ENCODE data around the genes ZNF343 and C20orf141.

- PRO-cap, 10 experiments = no peak in any of the 10 experiments
Observed at GRCh38 chr20:2114373-2114899, 12.8 kb downstream of the STK35 start.

- PRO-cap, 10 experiments = no peak in any of the 10 experiments
Observed at GRCh38 chr20:2118880-2119421, 17.3 kb downstream of the STK35 start.

DNA sequence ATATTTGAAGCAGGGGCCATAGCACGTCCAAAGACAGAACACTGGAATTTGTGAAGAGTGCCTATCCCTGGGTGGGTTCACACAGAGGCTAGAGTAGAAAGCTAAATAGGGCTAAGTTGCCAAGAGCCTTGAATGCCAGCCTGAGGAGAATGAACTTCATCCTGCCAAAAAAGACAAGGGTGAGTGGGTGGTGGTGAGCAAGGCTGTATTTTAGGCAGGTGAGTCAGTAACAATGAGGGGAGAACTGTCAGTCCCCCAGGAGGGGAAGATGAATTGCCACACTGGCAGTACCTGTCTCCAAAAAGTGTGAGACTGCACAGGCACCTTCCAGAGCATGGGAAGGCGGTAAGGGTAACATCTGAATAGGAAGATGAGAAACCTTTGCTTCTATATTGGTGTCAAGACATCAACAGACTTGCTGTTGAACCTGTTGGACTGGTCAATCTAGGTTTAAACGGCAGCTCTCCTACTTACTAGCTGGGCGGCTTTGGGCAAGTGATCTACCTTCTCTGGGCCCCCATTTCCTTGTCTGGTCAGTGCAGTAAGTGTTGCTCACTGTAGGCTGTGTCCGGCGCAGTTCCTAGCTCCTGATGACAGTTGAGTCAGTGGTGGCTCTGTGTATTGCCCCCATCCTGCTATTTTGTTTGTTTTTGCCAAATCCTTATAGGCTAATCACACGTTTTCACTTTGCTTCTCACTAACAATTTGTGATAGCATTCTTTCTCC, 30.9 kb downstream of the STK35 start:
- PRO-cap, 10 experiments = peak in 1 of 10 experiments; most common plus-strand start position 480 of the sequence (in 1); most common minus-strand start position 364 of the sequence (in 1)

DNA sequence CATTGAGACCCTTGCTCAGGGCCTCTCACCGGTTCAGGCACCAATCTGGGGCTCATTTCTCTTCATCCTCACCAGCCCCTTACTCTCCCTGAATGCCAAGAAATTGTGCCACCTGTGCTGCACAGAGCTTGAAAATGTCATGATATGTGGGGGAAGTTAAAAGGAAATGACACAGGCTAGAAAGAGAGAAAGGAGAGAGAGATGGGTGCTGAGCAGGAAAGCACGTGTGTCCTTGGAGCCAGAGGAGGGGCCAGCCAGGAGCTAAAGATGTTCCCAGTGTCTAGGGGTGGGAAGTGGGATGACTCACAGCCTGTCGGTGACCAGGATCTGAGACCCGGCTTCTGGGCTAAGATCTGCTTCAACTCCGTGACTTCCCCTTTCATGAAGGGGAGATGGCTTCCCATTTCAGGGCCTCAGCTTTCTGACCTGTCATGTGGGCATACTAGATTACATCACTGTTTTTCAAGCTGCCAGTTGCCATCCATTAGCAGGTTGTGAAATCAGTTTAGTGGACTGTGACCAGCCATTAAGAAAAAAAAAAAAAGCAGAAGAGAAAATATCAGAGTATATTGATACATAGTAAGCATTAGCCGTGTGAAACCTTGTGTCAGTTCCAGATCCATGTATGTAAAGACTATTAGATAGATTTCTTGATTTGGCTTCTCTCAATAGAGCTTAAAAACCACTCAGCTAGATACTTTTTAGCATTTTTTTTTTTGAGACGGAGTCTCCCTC, 5.4 kb downstream of the TGM3 start:
- PRO-cap, 10 experiments = no peak in any of the 10 experiments

DNA sequence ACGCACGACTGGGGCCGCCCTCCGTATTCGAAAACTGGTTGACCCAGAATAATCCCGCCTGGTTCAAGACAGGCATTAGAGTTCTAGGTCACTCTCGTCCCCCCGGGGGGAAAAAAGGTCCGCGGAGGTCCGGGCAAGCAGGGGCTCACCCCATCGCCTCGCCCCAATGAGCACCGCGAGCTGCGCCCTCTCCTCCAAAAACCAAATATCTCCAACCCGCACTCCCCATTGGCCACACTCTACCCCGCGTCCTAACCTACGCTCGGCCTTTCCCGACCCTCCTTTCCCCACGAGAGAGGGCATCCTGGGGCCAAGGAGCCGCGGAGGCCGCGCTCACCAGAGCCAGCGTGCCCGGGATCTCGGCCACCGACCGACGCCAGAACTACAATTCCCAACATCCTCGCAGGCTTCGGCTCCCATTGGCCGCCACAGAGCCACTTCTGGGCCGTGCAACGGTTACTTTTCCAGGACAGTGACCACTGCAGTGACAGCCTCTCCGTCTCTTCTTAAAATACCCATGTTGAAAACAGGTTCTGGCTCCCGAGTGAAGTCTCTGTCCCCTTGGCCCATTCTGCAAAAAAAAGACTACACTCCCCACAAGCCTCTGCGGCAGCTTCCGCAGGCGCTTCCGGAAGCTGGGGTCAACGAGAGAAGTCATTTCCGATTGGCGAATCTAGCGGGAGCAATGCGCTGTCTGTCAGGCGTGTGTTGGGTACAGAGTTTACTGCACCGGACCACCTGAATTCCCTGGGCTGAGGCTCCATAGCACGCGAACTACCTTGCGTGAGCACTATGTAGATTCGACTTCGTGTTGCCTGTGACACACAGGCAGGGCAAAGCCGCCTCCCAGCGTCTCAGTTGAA, at the start of gene ZNF343:
ZNF343 (minus strand) TSS at position 372 of the 863 bp plus-strand sequence.
- PRO-cap, 10 experiments = peak in 10 of 10 experiments; most common plus-strand start position 657 of the sequence (in 4); most common minus-strand start position 371 of the sequence (in 6)

GRCh38 chr20:2654632-2655774, 2.6 kb downstream of the NOP56 start:
- PRO-cap, 10 experiments = no peak in any of the 10 experiments

DNA sequence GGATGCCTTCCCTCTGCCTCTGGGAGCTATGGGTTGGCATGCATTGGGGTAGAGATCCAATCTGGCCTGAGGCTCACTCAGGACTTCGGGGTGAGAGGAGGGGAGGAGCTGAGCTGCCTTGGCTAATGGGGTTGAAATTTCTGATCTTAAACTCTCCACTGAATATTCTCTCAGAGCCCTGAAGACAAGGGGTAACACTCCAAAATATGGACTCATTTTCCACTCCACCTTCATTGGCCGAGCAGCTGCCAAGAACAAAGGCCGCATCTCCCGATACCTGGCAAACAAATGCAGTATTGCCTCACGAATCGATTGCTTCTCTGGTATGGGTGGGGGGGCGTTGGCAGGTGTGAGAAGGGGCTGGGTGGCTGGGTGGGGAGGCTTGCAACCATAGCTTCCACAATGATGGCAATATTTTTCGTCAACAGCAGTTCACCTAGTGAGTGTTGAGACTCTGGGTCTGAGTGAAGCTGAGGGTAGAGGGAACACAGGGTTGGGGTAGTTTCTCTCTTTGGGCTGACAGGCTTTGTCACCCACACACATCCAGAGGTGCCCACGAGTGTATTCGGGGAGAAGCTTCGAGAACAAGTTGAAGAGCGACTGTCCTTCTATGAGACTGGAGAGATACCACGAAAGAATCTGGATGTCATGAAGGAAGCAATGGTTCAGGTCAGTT, 3.9 kb downstream of the NOP56 start:
- PRO-cap, 10 experiments = peak in 3 of 10 experiments; most common plus-strand start position 398 of the sequence (in 3); most common minus-strand start position 284 of the sequence (in 1)

DNA sequence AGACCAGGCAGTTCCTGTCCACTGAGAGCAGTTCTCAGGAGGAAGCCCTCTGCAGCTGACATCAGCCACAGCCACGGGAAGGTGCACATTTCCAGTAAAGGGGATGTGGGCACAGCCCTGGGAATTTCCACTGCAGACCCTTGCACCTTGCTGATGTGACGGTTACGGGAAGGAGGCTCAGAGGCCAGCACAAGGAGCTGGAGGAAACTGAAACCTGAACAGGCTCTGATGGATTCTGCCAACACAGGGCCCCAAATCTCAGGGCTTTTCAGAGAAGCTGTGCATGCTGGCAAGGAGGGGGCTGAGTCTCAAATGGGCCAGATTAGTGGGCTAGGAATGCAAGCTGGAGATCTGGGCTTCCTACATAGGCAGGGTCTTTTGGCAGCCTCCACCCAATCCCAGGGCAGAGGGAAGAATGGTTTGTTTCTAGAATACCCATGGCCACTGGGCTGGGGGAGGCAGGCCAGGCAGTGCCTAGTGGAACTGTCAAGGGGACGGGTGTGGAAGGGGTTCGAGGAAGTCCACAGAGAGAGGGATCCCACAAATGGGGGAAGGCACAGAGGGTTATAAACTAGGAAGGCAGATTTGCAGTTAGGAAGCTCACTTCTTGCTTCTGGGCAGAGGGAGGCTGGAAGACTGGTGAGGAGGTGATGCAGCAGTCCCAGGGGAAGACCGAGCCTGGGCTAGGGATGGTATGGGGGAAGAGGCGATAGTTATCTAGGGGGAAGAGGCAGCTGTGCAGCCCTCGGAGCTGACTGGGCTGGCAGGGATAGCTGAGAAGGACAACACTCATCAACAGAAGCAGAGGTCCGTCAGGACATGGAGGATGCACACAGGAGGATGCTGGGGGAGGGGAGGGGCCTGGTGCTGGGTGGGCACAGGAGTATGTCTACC, 14.4 kb downstream of the EBF4 start:
- PRO-cap, 10 experiments = no peak in any of the 10 experiments

DNA sequence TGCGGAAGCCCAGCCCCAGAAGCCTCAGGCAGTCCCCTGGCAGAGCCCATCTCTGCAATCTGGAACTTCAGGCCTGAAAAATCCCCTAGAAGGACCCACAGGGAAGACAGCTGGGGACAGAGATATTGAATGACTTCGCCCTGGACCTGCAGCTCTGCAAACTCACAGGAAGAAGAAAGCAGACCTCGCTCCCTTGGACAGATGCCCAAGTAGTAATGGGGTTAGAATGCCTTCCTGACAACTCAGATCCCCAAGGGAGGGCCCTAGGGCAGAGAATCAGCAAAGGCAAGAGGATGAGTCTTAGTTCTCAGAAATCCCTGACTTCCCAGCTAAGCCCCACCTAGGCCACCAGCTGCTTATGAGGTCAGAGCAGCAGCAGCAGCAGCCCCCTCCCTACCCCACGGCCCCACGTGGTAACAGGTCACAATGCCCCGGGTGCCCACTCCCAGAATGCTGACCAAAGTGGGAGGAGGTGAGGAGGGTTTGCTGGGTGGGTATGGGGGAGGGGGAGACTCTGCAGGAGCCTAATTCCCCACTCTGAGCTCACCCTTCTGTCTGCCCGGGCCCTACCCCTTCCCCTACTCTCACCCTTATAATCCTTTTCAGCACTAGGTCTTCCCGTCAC, at the start of gene C20orf141:
C20orf141 (plus strand) TSS at position 442 of the 625 bp plus-strand sequence.
- PRO-cap, 10 experiments = no peak in any of the 10 experiments

- PRO-cap, 10 experiments = no peak in any of the 10 experiments
Observed at GRCh38 chr20:2836655-2837610, 3.5 kb downstream of the PCED1A start.

- PRO-cap, 10 experiments = peak in 1 of 10 experiments; most common minus-strand start chr20:2852186 (in 1)
Observed at GRCh38 chr20:2851932-2852374, 11.4 kb downstream of the VPS16 start.

GRCh38 chr20:2982958-2983587, 60.3 kb upstream of the GNRH2 start:
- PRO-cap, 10 experiments = no peak in any of the 10 experiments

DNA sequence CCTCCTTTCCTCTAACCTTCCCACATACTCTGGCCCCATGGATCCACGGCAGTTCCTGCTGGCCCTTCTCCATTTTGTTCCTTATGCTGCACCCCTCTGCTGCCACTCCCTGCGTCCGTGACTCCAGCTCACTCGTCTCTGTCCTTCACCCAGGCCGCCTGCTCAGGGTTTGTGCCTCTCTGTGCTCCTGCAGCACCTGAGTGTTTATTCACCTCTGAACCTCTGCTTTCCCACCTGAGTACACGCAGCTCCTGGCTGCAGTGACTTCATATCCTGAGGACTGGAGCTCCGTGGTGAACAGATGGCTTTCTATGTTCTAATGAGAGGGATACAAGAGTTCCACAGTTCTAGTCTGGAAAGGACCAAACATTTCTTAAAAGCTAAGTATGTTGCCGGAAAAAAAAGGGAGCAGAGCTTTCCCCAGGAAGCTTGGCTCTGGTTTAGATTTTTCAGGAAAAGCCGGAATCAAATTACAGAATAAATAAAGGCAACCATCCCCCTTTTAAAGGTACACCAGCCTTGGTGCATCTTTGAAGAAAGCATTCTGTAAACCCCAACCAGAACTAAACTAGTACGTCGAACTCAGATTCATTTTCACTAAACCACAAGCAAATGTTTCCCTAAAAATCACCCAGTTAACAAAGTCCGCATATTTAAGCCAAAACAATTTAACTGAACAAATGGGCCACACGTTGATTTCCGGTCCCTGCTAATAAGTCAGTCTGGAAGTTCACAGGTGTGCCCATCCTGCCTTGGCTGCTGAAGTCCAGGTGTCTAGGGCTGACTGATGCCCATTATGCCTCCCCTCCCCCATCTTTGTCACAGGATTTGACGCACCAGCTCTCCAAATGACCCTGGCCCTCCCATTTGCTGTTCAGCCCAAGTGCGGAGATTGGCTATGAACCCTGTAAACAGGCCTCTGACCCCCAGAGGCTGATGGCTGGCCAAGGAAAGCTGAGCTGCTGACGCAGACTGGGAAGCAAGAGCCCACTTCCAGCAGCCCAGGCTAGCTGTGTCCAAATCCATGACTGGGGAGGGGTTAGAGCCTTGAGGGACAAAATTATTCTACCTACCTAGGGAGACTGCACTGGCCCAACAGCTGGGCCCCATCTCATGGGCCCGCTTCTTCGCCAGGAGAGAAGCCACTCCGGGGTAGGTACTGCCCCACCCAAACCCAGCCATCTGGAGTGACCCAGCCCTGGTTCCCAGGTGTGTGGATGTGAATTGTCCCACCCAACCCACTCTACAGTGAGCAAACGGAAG, 1.1 kb upstream of the GNRH2 start:
- PRO-cap, 10 experiments = peak in 3 of 10 experiments; most common plus-strand start position 131 of the sequence (in 2); most common minus-strand start position 437 of the sequence (in 3)

GRCh38 chr20:3047407-3048270, 1.8 kb downstream of the MRPS26 start:
- PRO-cap, 10 experiments = no peak in any of the 10 experiments

DNA sequence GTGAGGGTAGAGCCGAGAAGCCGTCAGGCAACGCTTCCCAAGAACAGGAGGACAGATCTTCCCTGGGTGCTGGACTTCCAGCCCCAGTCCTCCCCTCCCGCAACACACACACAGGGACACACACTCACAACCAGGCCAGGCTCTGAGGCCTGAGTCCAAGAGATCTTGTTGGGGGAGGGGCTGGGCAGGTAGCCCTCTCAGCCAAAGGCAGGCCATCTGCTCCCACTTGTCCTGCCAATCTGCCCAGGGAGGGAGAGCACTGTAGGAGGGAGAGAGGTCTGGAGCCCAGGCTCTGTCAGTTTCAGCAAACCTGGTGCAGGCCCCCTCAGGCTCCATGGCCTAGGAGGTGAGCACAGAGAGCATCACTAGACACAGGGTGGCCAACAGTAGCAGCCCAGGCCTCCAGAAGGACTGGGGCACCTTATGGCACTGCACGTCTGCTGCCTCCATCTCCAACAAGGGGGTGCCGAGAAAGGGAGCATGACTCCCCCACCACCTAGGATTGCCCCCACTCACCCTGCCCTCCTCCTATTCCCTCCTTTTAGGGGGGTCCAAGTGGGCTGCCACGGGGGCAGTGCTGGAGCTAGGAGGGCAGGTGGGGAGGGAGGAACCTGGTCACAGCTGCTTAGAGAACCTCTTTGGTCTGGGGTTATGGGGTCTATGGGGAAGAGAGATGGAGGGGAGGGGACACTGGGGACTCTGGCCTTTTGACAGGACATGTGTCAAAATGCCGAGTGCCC, 4.2 kb upstream of the FASTKD5 start:
- PRO-cap, 10 experiments = no peak in any of the 10 experiments

GRCh38 chr20:3174231-3174648, 891 bp upstream of the LZTS3 start:
- PRO-cap, 10 experiments = peak in 2 of 10 experiments; most common plus-strand start chr20:3174482 (in 1); most common minus-strand start chr20:3174380 (in 1)

DNA sequence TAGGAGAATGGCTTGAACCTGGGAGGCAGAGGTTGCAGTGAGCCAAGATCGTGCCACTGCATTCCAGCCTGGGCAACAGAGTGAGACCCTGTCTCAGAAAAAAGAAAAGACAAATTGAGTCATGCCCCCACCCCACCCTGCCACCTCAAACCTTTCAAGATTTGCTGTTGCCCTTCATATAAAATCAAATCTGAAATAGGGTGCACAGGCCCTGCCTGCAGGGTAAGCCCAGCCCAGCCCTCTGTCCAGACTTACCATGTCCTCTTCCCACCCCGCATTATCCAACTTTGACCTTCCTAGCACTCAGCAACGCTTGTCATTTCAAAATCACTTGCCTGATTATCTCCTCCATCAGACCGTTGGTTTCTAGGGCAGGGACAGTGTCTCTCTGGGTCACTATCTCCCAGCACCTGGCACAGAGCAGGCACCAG, 5.4 kb downstream of the HSPA12B start:
- PRO-cap, 10 experiments = no peak in any of the 10 experiments

DNA sequence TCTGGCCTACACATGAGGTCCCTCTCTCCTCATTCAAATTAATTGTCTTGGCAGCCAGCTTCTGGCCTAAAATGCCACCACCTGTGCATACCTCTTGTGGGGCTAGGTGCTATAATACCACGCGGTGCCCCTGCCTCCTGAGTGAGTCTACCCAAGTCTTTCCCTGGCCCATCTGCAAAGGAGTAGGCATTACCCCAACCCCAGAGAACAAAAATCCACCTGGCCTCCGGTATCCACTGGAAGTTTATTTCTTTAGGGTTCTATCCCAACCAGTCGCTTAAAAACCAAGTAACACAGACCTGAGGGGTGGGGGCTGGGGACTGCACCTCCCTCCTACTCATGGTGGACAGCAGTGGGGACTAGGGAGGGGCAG, 14.3 kb downstream of the ADISSP start:
- PRO-cap, 10 experiments = no peak in any of the 10 experiments

GRCh38 chr20:3765664-3766080, 1.9 kb downstream of the ADISSP start:
- PRO-cap, 10 experiments = peak in 1 of 10 experiments; most common plus-strand start chr20:3765943 (in 1)

DNA sequence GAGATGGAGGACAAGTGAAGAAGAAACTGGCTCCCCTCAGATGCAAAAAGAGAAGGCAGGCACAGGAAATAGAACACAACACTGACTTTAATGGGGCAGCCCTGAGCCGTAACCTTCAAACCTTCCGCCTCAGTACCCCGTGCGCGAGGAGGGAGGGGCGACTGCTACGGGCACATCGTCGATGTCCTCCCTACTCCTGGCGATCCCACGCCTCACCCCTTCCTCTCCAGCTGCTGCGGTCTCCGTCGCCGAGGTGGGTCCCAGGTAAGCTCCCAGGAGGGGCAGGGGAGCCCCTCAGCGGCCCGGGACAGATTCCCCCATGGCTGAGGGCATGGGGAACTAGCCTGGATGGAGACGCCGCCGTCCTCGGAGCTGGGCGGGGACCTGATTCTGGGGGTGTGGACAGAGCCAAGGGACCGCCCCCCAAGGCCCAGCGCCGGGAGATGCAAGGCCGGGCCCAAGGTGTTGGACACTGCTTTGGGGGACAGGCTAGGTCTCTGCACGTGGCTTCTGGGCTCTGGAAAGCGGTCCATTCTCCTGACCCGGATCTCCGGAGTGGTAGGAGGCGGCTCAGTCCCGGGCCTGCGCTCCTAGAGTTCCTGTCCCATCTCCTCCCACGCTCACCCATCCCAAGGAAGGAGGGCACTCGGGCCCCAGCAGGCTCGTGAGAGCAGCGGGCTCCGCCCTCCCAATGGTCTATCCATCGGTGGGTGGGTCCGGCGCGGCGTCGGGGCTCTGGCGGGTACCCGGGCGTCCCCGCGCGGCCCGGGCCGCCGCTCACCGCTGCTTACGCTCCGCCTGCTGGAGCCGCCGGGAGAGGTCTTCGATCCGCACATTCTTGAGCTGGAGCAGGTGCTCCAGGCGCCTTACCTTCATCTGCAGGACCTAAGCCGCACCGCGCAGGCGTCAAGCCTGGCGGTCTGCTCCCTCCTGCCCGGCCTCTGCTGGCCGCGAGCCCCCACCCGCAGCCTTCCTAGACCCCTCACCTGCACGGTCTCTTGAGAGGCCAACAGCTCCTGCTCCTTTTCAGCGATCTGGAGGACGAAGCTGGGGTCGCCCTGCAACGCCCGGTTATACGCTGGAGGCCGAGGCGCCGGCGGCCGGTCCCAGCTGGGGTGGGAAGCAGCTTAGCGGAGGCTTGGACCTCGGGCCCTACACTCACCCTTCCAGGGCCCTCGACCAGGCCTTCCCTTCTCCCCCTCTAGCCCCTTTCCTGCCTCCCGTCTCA, 3.4 kb downstream of the SPEF1 start:
- PRO-cap, 10 experiments = peak in 3 of 10 experiments; most common plus-strand start position 439 of the sequence (in 2); most common minus-strand start position 557 of the sequence (in 3)